AG04449 (cell line): ENCODE measurements around the genes PITX1 and CXCL14.

DNA sequence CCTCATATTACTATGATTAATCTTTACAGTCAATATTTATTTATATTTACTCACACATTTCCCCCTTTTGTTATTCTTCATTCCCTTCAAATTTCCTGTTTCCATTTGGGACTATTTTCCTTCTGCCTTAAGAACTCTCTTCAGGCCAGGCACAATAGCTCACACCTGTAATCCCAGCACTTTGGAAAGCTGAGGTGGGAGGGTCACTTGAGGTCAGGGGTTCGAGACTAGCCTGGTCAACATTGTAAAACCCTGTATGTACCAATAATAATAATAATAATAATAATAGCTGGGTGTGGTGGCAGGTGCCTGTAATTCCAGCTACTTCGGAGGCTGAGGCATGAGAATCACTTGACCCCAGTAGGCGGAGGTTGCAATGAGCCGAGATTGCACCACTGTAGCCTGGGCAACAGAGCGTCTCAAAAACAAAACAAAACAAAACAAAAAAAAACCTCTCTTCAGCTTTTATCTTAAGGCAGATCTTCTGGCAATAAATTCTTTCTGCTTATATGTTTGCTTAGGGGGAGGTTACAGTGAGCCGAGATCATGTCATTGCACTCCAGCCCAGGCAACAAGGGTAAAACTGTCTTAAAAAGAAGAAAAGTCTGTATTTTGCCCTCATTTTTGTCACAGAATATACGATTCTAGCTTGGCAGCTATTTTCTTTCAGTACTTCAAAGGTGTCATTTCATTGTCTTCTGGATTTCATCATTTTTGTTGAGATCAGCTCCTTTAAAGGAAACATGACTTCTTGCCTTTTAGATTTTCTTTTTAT is 53.7 kb upstream of the PPP2CA start:
- RRBS, result no CpG with 5 or more reads among the region's 7 CpGs

- RRBS, result no CpG with 5 or more reads among the region's 3 CpGs
These were observed 1.5 kb downstream of the UBE2B start for GRCh38 chr5:134372926-134373230.

DNA sequence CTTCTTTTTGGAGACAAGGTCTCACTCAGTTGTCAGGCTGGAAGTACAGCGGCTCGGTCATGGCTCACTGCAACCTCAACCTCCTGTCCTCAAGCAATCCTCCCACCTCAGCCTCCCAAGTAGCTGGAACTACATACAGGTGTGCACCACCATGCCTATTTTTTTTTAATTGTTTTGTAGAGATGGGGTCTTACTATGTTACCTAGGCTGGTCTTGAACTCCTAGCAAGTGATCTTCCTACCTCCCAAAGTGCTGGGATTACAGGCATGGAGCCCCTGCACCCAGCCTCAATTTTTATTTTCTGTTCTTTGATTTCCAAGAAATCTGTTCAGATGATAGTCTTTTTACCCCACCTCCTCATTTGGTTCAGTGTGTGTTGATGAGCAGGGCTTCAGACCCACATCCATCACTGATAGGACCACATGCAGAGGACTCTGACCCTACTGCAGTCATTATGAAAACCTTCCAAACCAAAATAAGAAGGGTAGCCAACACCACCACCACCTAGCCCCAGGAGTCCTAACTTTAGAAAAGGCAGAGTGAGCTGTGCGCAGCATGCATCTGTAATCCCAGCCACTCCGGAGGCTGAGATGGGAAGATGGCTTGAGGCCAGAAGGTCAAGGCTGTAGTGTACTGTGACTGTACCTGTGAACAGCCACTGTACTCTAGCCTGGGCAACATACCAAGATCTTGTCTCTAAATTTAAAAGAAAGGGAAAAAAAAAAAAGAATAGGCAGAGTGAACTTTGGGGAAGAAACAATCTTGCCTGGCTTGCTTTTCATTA is 13.2 kb downstream of the CDKN2AIPNL start:
- RRBS, result no CpG with 5 or more reads among the region's 4 CpGs

GRCh38 chr5:134399123-134399746 is 12.4 kb downstream of the CDKN2AIPNL start:
- RRBS, result no CpG with 5 or more reads among the region's 3 CpGs

DNA sequence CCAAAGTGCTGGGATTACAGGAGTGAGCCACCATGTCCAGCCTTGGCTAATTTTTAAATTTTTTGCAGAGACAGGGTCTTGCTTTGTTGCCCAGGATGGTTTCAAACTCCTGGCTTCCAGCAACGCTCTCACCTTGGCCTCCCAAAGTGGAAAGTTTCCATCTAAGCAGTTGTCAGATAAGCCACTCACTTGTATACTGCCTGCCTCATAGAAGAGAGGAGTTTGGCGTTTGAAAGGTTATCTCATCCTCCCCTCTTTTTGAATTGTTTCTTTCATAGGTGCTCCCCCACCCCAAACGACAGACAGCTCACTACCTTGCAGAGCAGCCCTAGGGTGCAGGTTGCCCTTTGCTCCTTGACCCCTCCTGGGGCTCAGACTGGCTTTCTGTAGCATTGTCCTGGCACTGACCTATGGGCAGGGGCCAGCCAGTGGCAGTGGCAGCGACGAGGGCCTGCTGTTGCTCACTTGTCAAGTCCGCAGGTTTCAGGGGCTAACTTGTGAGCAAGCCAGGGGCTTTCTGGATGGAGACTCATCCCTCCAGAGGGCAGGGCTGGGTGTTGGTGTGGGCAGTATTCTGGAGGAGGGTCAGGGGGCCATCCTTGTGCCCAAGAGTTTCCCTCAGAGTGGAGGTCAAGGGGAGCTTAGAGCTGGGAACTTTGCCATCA is 53.2 kb upstream of the CDKN2AIPNL start:
- RRBS, result no CpG with 5 or more reads among the region's 6 CpGs

DNA sequence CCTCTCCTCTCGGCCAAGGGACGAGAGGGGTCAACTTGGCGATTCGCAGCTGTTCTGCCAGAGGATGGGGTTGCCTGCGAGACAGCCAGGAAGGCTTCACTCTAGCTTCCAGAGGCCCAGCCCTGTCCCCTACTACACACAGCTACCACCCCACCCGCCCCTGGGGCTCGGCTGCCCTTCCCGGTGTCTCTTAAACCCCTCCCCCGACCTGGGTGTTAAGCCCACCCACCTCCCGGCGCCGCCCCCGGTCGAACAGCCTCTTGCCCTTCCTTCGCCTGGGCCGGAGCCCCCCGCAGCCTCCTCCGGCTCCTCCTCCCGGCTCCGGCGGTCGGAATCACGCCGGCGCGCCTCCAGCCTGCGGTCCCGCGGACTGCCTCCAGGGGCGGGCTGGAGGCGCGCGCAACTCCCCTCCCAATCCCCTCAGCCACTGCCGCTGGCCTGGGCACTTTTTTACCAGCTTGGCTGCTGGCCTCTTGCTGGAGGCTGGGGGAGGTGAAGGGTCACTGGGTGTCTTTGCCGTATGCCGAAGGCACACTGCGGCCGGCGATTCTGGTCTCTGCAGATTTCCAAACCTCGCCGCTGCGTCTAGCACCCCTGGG is 2.0 kb downstream of the JADE2 start:
- RRBS, result 4% methylated on average over 8 of the region's 42 CpGs

DNA sequence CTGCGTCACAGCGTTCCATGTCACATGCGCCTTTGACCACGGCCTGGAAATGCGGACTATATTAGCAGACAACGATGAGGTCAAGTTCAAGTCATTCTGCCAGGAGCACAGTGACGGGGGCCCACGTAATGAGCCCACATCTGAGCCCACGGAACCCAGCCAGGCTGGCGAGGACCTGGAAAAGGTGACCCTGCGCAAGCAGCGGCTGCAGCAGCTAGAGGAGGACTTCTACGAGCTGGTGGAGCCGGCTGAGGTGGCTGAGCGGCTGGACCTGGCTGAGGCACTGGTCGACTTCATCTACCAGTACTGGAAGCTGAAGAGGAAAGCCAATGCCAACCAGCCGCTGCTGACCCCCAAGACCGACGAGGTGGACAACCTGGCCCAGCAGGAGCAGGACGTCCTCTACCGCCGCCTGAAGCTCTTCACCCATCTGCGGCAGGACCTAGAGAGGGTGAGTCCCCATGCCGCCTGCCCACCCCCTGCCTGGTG is 40.7 kb downstream of the JADE2 start:
- RRBS, result no CpG with 5 or more reads among the region's 24 CpGs

GRCh38 chr5:134858887-134859659 is 13.3 kb downstream of the C5orf24 start:
- RRBS, result no CpG with 5 or more reads among the region's 3 CpGs

DNA sequence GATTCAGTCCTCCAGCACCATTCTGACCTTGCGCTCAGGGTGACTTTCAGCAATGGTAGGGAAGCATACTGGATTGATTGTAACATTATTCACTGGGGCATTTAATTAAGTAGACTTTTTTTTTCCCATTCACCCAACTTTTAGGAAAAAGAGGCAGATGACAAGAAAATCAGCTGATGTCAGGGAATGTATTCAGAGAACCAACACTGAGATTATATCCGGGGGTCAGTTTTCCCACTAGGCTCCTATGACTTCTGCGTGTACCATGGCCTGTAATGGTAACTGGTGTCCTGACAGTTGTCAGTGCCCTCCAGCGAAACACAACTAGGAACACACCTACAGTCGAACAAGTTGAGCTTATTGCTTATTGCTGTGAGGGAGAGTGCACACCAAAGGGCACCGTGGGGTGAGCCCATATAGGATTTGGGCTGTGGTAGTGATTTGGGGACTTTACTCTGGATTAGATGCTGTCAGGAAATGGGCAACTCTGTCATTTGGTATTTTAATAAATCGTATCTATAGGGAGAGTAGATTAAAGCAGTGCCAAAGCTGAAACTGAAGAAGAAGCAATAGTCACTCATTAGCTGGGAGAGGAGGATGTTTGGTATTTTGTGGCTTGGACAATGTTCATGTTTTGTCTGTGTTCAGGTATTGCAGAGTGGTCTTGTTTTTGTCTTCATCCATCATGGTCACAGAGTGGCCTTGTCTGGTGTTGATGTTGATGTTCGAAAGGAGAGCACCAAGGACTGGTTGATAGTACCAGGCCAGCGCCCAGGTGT is 7.3 kb downstream of the PCBD2 start:
- RRBS, result no CpG with 5 or more reads among the region's 9 CpGs

DNA sequence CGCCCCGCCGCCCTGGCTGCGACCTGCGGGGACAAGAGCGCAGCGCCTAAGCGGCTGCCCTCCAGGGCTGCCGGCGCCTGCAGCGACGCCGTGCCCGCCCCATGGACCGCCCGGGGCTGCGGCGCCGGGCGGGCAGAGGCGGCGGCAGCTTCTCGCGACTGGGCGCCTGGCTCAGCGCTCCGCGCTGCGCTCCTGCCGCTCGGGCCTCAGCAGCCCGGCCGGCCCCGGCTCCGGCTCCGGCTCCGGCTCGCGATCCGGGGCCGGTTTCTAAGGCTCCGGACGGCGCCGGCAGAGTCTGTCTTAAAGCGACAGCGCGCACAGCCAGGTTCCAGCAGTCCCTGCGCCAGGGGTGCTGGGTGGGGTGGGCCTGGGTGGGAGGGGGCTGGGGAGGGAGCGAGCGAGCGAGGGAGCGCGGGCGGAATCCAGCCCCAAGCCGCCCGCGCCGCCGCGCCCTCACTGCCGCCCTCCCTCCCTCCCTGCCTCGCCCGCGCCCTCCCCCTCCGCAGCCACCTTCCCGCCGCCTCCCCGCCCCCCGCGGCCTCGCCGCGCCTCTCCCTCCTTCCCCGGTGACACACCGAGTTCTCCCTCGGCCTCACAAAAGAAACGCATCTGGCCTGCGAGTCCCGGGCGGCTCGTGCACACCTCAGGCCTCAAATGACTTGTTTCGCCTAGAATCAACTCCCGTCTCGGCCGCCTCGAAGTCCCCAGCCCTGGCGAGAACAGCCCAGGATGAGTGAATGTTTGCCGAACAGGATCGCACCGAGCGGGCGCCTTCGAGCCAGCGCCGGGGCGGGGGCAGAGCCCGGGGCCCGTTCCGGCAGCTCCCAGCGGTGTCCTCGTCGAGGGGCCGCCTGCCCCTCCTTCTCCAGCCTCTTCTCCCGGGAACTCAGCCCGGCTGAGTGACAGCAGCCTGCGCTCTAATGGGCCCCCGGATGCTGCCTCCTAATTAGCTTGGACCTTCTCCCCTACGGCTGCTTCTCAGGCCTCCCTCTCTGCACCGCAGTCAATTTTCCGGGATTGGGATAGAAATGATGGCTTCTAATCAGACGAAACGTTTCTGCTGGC is at the start of gene PITX1:
PITX1 (minus strand) TSS at position 302 of the 1,065 bp plus-strand sequence.
- RRBS, result 7% methylated on average over 36 of the region's 113 CpGs

- RRBS, result no CpG with 5 or more reads among the region's 4 CpGs
These were observed 1.0 kb upstream of the PITX1 start for GRCh38 chr5:135035038-135035425.

DNA sequence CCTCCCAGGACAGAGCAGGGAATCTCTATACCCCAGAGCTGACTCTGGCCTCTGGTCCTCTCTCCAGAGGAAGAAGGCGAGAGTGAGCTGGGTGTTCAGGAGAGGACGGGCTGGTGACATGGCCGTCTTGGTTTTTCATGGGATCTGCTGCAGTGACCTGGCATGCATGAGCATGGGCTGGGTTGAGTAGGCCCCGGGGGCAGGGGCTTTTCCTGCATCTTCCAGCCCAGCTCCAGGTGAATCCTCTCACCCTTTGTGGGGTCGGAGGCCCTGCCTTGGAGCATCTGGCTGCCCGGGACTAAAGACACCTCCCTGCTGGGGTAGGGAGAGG is 28.1 kb upstream of the PITX1 start:
- RRBS, result 25% methylated on average over 3 of the region's 6 CpGs

DNA sequence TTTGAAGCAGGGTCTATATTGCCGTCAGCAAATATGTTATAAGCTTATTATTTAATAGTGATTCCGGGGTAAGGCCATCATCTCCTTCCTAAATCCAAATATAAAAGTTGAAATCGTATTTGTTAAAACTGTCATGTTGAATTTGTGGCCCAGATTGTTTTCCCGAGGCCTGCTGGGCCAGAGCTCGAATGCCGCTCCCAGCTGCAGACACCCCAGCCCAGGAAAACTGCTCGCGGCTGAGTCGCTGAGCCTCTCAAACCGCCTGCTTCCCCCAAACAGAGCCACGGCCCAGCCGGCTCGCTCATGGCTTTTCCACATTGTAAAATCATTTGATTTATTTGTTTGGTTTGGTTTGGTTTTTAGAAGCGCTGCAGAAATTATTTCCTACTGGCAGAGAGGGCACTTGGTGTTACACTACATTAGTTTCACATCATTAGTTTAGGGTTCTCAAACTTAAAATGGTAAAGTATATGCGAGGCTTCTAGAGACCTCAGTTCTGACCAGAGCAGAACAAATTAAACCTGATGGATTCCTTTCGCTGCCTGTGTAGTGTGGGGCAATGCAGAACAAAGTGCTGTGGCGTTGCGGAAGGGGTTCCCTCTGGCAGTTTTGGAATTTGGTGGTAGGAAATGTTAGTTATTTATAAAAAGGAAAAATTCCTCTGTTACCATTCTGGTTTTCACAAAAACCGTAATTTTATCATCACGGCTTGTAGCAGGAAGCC is 156.5 kb upstream of the PITX1 start:
- RRBS, result no CpG with 5 or more reads among the region's 20 CpGs

DNA sequence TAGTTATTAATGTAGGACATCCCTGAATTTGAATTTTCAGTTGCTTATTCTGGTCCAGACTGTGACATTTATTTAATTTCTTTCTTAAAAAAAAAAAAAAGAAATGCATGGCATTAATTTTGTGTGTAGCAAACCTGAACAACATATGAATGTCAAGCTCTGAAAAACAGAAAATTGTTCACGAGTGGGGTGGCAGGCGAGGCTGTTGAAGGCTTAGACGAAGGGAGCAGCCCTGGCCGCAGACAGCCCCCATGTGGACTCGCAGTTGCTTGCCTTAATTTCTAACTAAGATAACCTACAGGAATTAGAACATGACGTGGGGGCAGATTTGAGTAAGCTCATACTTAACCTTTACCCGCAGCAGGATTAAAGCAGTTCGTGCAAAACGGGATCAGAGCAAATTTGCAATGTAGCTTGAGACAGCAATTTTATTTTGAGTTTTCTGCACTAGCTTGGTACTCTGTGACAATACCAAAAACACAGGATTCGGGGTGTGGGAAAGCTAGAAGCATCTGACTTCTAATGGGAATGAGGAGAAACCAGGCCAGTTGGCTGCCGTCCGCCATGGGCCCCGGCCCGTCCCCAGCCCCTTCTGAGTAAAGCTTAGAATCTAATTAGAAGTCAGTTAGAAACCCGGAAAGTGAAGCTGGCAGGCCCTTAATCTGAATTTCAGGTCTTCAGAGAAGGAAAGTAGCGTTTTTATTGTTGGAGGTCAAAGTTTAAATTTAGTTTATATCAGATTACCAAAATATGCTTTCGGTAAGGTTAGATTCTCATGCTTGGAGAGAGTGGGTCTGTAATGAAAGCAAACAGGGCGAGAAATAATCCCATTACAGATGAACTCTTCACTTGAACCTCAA is 134.1 kb downstream of the MACROH2A1 start:
- RRBS, result no CpG with 5 or more reads among the region's 18 CpGs

DNA sequence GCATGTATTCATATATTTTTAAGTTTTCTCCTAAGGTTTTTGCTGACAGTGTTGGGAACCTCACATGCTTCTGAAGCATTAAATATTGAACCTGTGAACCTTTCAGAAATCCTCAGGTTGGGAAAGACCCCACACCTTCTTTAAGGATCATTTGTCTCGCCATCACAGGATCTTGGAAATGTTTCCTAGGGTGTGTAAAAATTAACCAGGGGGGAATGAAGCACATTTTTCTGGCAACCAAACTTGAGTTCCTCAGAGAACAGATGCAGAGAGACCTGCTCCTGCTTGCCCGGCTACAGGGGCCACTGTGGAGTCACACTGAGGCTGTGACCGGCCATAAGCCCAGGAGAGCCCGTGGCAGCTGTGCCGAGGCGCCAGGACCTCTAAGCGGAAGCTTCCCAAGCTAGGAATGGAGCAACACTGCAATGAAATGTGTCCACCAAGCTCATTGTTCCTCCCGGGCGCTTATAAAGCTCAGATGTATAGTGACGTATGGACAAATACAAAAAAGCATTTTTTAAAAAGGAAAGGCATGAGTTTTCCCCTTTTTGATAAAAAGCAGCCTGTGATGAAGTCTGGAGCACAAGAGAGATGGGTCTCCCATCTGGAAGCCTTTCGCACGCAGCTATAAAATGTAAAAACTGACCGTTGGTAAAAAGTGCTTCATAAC is 7.6 kb downstream of the CXCL14 start:
- RRBS, result 38% methylated on average over 1 of the region's 13 CpGs

DNA sequence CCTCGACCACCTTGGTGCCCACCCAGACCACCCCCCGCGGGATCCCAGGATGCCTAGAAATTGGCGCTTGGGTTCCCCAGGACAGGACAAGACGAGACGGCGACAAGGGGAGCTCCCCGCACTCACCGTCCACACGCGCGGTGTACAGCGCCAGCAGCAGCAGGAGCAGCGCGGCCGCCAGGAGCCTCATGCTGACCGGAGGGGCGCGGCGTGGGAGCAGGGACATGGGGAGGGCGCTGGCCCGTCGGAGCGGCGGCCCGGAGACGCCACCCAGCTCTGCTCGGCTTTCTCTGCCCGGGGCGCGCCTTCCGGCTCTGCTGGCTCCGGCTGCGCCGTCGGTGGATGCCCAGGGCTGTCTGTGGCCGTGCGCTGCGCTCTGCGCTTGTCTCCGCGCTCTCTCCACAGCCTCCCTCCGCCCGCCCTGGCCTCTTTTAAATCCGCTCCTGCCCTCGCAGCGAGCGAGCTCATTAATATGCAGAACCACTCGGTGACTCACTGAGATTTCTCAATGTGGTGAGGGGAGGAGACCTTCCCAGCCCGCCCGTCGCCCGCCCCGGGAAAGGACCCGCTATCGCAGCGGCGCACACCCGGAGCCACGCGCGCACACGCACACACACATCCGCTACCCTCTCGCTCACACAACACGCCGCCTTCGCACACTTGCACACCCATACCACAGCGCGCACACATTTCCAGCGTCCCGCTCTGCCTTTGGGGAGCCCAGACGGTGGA is at the start of gene CXCL14:
CXCL14 (minus strand) TSS at position 403 of the 732 bp plus-strand sequence.
- RRBS, result 3% methylated on average over 13 of the region's 73 CpGs

- RRBS, result no CpG with 5 or more reads among the region's 2 CpGs
These were observed 9.5 kb downstream of the SLC25A48 start for GRCh38 chr5:135844044-135844366.

GRCh38 chr5:135952574-135953591 is 1.9 kb downstream of the LECT2 start:
- RRBS, result no CpG with 5 or more reads among the region's 15 CpGs

GRCh38 chr5:136018744-136019224 is 10.0 kb upstream of the TGFBI start:
- RRBS, result no CpG with 5 or more reads among the region's 4 CpGs

GRCh38 chr5:136047153-136047527 is 18.4 kb downstream of the TGFBI start:
- RRBS, result 97% methylated on average over 2 of the region's 7 CpGs